Fibroblast of the aortic adventitia (primary cell): ENCODE measurements around a stretch of chr6.

DNA sequence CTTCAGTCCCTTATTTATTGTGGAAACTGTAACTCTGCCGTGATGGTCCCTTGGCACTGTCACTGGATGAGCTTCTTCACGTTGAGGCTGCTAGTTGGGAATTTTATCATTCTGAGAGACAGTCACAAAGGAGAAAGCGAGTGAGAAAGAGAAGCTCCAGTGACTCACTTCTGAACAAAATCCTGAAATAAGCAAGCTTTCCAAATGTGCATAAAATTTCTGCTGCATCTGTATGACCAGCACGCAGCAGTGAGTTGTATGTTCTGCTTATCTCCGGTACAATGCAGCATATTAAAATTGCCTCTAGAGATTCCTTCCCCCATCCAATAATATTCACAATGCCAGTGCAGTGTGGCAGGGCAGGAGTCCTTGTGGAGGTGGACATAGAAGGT is 290.5 kb downstream of the ADGB start:
- CAGE, long polyA plus RNA, result no peak

DNA sequence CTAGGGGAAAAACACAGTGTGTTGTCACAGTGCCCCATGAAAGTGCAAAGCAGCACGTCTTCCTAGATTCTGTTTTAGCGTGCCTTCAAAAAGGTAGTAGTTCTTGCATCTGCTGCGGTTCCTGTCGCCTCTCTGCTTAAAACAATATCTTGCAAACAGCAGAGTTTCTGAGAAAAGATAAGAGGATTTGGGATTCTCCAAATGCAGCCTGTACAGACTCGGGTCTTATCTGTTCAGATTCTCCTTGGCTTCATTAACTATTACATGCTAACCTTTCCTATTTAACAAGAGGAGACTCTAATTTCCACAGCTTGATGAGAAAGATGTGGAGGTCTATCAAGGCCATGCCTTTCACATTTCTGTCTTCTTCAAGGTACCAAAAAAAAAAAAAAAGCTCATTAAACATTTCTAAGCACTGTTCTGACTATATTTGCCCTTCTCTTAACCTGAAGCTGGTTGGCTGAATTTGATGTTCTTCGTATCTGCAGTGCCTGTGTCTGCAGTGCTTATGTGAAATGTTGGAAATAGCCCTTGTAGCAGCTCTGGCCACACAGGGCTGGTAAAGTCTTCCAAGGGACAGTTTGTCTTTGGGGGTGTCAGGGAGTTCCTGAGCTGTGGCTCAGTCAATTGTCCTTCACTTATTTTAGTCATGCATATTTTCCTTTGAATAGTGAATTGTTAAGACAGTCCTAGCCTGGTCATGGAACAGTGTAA is 297.6 kb downstream of the ADGB start:
- CAGE, long polyA plus RNA, result no peak

DNA sequence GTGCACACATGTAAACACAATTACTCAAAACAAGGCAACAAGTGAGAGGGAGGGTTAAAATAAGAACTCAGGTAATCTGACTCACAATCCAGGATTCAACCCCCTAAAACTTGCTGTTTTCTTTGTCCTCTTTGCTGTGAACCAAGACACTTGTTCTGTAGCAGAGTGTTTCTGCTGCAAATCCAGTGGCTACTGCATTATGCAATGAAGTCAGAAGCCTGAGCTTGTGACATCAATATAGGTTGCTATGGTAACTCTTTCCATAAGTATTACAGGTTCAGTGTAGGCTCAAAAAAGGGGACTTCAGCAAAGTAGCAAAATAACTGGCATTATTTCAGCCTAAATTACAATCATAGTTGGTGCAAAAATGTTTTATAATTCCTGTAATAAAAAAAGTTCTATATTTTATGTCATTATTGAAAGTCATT is 72.4 kb upstream of the STXBP5 start:
- CAGE, long polyA plus RNA, result no peak

- CAGE, long polyA plus RNA, result no peak
Observed at GRCh38 chr6:147222008-147222952, 18.1 kb downstream of the STXBP5 start.

DNA sequence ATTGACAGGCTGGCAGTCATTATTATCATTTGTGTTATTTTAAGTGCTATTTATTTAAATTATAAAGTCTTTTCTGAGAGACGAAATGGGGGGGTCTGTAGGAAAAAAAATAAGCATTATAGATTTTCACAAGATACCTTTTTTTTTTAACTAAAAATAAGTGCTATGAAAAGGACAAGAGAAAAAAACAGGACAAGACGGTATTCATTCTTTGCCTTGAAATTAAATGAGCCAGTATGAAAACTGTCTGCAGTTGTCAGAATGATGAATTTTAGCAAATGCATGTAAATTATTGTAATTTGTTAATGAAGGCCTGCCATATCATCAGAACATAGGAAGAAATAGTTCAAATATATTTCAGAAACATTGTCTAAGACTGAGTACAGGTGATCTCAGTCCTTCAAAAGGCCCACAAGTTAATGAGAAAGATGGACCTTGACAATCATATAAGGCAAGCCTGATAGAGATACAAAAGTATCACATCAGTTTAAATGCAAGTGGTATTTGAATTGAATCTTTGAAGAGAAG is 55.5 kb downstream of the STXBP5 start:
- CAGE, long polyA plus RNA, result no peak

DNA sequence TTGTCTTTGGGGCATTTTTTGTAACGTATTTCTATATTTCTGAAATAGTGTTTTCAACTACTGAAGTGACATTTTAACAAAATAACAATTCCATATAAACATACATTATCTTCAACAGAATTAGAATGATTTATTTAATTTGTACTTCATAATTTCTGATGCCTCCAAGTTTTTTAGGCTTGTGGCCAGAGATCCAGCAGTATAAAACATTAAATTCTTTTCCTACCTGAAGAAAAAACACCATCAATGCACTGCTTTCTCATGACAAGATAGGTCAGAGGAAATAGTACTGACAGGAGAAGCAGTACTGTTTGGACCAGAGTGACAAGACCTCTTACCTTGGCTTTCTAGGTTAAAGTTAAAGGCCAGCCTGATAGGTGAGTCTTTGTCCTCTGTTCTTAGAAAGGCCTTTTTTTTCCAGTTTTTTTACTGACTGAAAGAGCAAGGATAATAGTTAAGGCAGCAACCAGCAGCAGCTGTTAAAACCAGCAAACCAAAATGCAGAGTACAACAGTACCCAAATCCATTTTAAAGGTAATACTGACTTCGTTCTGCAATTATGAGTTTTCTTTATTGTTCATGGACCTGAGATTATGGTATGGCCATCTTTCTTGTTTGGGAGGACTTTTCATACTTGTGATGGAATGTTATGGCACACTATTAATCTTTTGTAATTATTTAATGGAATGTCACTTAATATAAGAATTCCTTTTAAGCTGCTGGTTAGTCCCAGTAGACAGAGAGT is 113.9 kb downstream of the STXBP5 start:
- CAGE, long polyA plus RNA, result no peak

DNA sequence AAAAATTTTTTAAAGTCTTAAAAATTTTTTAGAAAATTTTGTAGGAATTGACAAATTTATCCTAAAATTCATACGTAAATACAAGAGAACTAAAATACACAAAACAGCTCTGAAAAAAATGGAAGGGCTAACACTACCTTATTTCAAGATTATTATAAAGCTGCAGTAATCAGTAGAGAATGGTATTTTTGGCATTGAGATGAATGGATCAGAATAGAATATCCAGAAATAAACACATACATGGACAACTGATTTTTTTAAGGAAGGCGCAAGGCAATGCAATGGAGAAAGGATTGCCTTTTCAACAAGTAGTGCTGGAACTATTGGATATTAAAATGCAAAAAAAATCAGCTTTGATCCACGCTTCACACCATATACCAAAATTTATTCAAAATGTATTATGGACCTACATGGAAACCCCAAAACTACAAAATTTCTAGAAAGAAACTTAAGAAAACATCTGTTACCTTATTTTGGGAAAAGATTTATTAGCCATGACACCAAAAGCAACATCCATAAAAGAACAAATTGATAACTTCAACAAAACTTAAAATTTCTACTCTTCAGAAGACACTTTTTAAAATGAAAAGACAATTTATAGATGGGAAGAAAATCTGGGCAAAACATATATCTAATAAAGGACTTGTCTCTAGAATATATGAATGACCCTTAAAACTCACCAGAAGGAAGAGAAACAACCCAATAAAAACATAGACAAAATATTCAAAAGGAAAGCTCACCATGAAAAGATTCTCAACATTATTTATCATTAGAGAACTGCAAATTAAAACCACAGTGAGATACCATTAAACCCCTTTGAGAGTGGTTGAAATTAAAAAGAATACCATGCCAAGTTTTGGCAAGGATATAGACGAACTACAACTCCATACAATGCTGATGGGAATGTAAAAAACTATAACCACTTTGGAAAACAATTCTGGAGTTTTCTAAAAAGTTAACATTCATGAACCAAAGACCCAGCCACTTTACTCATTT is 139.3 kb upstream of the SAMD5 start:
- CAGE, long polyA plus RNA, result no peak

DNA sequence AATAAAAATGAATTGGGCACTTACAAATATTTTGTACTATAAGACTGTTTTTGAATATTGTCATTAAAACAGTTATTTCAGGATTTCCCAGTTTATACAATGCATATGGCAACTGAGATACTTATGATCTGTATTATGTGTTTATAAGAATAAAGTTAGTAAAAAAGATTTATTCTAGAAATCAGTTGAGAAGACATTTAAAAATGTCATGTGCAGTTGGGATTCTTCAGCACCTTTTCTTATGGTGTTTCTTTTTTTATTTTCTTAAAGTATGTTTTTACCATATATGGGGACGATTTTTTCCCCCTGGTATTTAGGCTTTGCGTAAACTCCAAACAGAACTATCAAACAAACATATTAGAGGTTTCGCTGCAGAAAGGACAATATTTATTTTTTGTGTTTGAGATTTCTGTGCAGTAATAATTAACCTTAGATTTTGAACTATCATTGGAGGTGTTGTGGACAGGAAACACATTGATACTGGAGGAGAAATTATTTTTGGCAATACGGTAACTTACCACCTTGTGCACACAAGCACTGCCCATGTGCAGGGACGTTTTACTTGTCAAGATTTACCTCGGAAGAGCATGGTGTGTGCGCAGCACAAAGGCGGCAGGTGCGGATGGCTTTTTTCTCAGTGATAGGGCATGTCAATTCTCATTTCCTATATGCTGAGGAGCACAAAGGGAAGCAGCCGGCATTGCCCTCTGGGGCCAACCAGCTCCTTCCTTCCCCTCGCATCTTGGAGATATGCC is 21.5 kb downstream of the SAMD5 start:
- CAGE, long polyA plus RNA, result no peak

DNA sequence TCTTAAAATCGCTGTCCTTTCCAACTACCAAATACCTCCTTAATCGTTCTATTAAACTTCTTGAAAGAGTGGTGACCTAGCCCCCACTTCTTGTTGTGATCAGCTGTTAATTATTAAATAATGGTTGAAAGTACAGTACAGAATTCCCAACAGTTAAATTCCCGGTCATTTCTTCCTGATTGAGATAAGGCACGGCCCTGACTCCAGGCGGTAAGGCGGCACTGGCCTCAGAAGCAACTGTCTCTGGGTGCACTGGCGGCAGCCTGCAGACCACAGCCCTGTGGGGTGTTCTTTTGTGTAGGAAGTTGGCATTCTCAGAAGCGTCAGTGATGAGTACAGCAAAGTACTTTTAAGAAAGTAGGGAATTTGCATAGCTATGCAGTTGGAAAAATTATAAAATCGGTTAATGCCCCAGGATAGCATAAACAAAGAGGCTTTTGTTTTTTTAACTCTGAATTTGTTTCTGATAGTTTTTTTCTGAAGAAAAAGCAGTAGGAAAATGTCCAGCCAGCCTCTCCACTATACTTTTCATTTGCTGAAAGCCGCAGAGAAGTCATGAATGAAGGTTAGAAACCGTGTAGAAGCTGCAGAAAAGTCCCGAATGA is 50.5 kb downstream of the SAMD5 start:
- CAGE, long polyA plus RNA, result no peak

- CAGE, long polyA plus RNA, result no peak
Observed at GRCh38 chr6:147565076-147565594, 56.6 kb downstream of the SAMD5 start.

GRCh38 chr6:147618930-147619387 is 110.5 kb downstream of the SAMD5 start:
- CAGE, long polyA plus RNA, result no peak

GRCh38 chr6:147676639-147677337 is 168.3 kb downstream of the SAMD5 start:
- CAGE, long polyA plus RNA, result no peak

GRCh38 chr6:148192889-148193824 is 149.5 kb upstream of the SASH1 start:
- CAGE, long polyA plus RNA, result no peak

- CAGE, long polyA plus RNA, result no peak
Observed at GRCh38 chr6:148426089-148426903, 83.7 kb downstream of the SASH1 start.

GRCh38 chr6:148682903-148683447 is 63.9 kb upstream of the UST start:
- CAGE, long polyA plus RNA, result no peak

DNA sequence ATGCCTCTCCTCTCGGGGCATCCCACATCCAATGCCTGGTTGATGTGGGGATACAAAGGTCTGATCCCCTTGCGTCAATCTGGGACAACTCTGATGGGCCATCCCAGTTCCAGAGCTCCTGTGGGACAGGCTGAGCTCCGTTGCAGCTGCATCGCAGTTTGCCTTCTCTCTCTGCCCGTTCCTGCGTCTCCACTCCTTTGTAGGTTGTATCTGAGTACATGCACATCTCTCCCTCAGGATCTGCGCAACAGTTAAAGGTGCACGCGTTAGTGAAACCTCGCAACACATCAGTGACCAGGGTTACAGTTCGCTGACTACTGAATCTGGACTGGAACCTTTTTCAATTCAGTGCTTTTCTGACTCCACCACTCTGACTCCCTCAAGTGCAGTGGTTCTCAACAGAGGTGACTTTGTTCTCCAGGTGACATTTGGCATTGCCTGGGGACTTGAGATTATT is 43.9 kb downstream of the UST start:
- CAGE, long polyA plus RNA, result no peak

GRCh38 chr6:148964245-148965093 is 217.6 kb downstream of the UST start:
- CAGE, long polyA plus RNA, result no peak

GRCh38 chr6:149233877-149234553 is 83.5 kb upstream of the TAB2 start:
- CAGE, long polyA plus RNA, result no peak

DNA sequence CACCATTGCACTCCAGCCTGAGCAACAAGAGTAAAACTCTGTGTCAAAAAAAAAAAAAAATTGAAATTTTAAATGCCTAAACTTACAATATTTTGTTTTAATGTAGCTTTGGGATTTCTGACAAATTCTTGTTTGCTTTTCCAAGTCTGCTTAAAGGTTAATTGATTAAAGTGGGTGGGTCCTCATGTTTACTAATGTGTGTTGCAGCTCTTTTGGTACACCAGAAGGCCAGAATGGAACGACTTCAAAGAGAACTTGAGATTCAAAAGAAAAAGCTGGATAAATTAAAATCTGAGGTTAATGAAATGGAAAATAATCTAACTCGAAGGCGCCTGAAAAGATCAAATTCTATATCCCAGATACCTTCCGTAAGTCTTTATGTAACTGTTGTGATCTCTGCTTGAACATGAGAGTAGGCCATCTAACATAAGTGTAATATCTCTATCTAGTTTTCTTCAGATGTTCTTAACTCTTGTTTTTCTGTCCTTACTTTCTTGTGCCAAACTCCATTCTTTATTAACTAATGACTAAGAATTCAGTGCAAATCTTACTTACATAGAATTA is 2.6 kb upstream of the SUMO4 start:
- CAGE, long polyA plus RNA, result no peak

- CAGE, long polyA plus RNA, result no peak
Observed at GRCh38 chr6:149446449-149446700, 38.4 kb downstream of the ZC3H12D start.